Suprapubic skin (tissue), 4 donors: Measurements from ENCODE around the gene PARVB.

DNA sequence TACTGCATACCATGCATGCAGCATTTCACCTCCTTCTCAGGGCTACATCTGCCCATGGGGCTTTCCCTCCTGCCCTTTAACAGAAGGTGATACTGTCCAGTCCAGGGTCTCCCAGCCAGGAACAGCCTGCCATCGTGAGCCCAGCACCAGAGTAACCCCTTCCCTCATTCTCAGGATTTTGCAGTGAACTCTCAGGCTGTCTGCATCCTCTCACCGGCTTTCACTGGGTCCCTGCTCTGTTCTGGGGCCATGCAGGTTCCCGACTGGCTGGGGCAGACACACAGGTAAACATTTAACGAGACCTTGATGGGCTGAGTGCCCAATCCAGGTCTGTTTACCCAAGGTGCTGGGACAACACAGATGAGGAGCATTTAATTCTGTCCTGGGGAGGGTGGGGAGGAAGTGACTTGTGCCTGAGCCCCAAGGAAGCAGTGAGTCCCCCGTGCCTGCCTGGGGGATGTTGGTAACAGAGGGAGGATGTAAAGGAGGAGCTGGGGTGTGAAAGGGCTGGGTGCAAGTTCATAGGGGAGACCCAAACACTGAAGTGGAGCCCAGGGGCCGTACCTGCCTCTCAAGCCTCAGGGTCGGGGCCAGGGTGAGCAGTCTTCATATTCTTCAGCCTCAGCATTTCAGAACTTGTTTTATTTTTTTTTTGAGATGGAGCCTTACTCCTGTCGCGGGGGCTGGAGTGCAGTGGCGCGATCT is 4.4 kb downstream of the BIK start:
- PRO-cap, result no peak
- RAMPAGE, long total RNA, 4 experiments, result no peak in any of the 4 experiments

DNA sequence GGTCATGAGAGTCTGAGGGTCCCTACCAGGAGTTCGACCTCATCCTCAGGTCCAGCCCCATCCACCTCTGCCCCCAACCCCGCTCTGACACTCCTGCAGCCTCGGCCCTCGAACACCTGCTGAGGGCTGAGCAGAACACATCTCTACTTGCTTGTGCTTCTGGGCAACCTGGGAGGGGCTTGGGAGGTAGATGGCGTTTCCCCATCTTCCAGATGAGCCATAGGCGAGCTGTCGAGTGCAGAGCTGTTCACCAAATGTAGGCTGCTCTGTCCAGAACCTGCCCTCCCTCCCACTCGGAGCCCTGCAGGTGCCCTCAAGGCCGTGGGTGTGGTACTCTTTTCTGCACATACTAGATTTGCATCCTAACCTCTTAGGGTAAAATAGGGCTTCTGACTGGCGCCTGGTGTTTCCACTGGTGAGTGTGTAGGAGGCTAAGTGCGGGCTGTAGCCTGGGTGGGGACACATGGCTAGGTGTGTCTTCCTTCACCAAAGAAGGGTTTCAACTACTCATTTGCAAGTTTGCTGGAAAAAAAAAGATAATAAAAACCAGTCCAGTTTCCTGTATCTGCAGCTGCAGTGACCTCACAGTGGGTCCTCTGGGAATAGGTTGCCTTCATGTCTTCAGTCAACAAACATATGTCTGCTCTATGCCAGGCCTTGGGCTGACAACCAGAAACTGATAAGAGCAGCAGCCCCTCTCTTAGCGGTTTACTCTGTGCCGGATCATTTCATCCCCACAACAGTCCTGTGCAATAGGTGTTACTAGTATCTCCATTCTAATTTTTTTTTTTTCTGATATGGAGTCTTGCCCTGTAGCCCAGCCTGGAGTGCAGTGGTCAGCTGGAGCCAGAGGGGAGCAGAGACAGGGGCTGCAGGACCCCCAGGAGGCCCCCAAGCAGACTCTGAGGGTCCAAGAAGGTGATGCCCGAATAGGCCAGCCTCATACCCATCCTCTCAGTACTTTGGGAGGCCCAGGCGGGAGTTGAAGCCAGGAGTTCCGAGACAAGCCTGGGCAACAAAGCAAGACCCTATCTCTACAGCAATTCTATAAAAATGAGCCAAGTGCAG is 8.6 kb downstream of the BIK start:
- PRO-cap, result no peak
- RAMPAGE, long total RNA, 4 experiments, result start-site peak on the minus strand in 1 of 4 experiments, centred at position 886 of the sequence, 6 reads per replicate

- PRO-cap, result no peak
- RAMPAGE, long total RNA, 4 experiments, result no peak in any of the 4 experiments
Measured at GRCh38 chr22:43197408-43198274, 10.7 kb upstream of the TTLL12 start.

DNA sequence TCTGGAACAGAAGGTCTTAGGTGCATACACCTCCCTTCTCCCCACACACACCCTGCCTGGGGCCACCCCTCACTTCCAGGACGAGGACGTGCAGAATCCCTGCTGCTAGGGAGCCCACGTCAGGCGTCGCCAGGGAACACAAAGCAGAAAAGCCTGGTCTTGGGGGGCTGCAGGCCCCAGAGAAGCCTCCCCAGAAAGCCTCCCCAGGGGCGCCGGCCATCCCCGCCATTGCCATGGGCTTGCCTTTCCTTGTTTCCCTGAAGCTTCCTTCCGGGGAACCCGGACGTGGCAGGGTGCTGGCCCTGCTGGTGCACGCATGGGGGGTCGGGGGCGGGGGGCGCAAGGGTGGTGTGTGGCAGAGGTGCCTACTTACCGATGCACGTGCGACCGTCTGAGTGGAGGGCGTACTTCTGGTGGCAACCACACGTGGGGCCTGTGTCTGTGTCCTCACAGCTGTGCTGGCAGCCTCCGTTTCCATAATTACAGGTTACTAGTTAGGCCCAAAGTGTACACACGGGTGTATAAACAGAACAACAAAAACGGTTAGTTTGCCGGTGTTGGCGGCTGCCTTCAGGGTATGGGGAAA is 71.0 kb upstream of the TTLL12 start:
- PRO-cap, result no peak
- RAMPAGE, long total RNA, 4 experiments, result no peak in any of the 4 experiments

DNA sequence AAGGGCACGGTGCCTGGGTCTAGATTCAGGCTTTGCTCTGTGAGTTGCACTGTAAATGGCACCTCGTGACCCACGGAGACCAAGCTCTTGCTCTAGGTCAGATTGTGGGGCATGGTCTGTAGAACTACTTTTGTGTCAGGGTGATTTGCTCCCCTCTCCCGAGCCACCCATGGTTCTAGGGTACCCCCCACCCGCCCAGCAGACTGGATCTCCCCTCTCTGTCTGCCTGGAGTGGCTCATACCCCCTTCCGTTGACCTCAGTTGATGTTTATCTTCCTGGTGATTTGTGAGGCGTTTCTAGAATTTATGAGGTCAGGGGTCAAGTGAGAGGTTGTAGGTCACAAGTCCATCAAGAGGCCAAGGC is 76.1 kb upstream of the TTLL12 start:
- PRO-cap, result no peak
- RAMPAGE, long total RNA, 4 experiments, result no peak in any of the 4 experiments

- PRO-cap, result no peak
- RAMPAGE, long total RNA, 4 experiments, result no peak in any of the 4 experiments
Measured at GRCh38 chr22:43291858-43292437, 51.2 kb downstream of the SCUBE1 start.

GRCh38 chr22:43293619-43294282 is 49.4 kb downstream of the SCUBE1 start:
- PRO-cap, result unidirectional peak, minus-strand start at chr22:43293820
- RAMPAGE, long total RNA, 4 experiments, result no peak in any of the 4 experiments

GRCh38 chr22:43295161-43295731 is 47.9 kb downstream of the SCUBE1 start:
- PRO-cap, result unidirectional peak, minus-strand start at chr22:43295359
- RAMPAGE, long total RNA, 4 experiments, result no peak in any of the 4 experiments

DNA sequence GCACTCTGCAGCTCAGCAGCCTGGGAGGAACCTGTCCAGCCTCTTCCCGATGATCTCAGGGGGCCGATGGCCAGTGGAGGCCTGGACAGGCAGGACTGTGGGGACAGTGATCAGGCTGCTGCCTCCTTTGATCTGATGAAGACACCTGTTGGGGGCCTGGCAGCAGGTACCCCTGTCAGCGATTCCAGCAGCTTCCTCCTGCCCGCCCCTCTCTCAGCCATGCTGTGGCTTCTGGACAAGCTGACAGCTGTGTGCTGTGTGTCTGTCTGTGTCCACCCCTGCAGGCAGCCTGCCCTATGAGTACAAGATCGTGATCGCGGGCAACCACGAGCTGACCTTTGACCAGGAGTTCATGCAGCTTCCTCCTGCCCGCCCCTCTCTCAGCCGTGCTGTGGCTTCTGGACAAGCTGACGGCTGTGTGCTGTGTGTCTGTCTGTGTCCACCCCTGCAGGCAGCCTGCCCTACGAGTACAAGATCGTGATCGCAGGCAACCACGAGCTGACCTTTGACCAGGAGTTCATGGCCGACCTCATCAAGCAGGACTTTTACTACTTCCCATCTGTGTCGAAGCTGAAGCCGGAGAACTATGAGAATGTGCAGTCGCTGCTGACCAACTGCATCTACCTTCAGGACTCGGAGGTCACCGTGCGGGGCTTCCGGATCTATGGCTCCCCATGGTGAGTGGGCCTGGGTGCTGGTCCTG is 62.6 kb downstream of the MPPED1 start:
- PRO-cap, result no peak
- RAMPAGE, long total RNA, 4 experiments, result no peak in any of the 4 experiments

- PRO-cap, result no peak
- RAMPAGE, long total RNA, 4 experiments, result no peak in any of the 4 experiments
Measured at GRCh38 chr22:43823395-43824160, 11.5 kb upstream of the EFCAB6 start.

GRCh38 chr22:43926029-43926313 is 2.4 kb downstream of the PNPLA3 start:
- PRO-cap, result no peak
- RAMPAGE, long total RNA, 4 experiments, result no peak in any of the 4 experiments

GRCh38 chr22:43998793-43999439 is 25.2 kb upstream of the PARVB start:
- PRO-cap, result no peak
- RAMPAGE, long total RNA, 4 experiments, result start-site peak on the plus strand in 2 of 4 experiments, at chr22:43999212-43999335 at its widest, 20 to 22 reads per replicate

DNA sequence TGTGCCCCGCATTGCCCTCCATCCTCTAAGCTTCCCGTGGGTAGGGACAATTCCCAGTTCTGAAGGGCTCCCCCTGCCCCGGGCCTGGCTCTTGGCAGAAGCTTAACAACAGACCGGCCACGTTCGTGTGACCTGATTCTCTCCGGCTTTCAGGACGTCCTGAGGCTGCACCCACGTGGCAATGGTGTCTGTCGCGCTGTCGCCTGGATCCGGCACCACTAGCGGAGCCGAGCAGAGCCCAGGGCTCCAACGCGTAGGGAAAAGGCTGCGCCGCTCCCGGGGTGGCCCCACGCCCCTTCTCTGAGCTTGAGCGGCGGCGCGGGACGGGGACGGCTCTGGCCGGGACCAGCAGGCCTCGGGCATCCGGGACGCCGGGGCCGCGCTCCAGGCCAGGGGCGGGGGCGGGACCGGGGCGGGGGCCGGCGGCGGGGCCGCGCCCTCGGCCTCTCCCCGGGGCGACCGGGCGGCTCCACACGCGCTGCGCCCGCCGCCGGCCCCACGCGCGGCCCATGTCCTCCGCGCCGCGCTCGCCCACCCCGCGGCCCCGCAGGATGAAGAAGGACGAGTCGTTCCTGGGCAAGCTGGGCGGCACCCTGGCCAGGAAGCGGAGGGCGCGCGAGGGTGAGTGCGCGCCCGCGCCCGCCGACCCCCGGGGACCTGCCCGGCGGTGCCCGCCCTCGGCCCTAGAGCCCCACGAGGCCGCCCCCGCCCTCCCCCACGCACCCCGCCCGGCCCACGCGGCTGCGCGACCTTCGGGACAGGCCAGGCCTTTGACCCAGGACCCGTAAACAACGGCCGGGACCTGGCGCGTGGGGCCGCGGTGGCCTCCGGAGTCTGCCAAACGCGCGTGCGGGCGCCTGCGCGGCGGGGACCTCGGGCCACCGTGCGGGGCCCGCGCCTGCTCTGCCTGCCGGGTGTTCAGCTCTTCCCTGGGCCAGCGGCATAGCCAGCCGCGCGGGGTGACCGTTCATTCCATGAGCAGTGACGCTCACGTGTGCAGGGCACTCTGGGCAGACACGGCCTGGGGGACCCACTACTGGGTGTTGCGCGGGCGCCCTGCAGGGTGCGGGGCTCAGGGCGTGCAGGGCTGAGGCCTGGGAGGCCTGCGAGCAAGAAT is at the start of gene PARVB:
Gene PARVB, plus strand, starts transcription at position 472 of the 1,117 bp plus-strand sequence.
- PRO-cap, result unidirectional peak, plus-strand start at position 234 of the sequence; bidirectional peak, plus-strand start at position 447 of the sequence, minus-strand start at position 338 of the sequence; bidirectional peak, plus-strand start at position 624 of the sequence, minus-strand start at position 595 of the sequence
- RAMPAGE, long total RNA, 4 experiments, result start-site peak on the plus strand in 1 of 4 experiments, centred at position 498 of the sequence, 20 reads per replicate

DNA sequence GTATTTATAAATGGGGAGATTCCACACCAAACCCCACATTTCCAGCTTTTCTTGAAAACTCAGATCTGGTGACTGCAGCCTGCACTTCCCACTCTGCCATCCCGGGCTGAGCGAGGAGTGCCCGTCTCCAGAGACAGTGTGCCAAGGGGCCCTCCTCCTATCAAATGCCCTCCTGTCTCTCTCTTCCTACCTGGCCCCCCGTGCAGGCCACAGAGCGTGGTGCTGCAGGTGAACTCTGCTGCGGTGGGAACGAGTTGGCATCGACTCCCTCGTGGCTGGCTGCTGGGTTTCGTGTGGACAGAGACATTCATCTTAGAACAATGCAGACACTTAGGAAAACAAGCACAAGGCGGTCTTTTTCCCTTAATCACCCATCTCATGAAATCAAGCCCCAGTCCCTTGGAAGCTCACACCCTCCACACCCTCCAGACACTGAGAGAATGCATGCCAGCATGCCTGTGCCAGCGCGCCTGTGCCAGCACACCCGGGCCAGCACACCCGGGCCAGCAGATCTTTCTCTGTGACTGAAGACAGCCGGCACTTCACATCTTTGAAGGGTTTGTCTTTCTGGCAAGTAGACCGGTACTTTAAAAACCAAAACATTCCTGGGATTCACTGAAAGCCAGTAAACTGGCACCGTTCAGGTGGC is 65.0 kb downstream of the PARVB start:
- PRO-cap, result no peak
- RAMPAGE, long total RNA, 4 experiments, result start-site peak on the plus strand in 1 of 4 experiments, centred at position 480 of the sequence, 12 reads per replicate

GRCh38 chr22:44145533-44146092 is 35.1 kb upstream of the PARVG start:
- PRO-cap, result no peak
- RAMPAGE, long total RNA, 4 experiments, result no peak in any of the 4 experiments

- PRO-cap, result no peak
- RAMPAGE, long total RNA, 4 experiments, result no peak in any of the 4 experiments
Measured at GRCh38 chr22:44444411-44444785, 53.6 kb downstream of the RTL6 start.

DNA sequence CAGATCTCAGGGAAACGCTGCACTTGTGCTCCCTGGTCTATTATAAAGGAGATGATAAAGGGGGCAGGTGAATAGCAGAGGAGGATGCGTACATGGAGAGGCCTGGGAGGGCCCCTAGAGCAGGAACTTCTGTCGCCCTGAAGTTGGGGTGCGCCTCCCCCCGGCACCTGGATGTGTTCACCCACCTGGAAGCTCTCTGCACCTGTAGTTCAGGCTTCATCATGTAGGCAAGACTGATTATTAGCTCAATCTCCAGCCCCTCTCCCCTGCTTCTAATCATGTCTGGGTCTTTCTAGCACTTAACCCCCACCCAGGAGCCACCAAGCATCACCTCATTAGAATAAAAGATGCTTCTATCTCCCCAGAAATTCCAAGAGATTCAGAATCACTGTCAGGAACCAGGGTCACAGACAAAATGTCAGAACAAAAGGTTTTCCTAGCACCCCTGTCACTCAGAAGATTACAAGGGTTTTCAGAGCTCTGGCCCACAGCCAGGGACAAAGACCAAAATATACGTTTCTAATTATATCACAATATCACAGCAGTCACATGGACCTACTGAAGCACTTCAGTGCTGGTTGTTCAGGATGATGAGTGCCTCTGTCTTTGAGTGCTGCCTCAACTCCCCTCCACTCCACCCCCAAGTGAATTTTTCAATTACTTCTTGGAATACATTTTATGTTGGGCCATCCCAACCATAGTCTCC is 21.7 kb upstream of the RTL6 start:
- PRO-cap, result no peak
- RAMPAGE, long total RNA, 4 experiments, result no peak in any of the 4 experiments

DNA sequence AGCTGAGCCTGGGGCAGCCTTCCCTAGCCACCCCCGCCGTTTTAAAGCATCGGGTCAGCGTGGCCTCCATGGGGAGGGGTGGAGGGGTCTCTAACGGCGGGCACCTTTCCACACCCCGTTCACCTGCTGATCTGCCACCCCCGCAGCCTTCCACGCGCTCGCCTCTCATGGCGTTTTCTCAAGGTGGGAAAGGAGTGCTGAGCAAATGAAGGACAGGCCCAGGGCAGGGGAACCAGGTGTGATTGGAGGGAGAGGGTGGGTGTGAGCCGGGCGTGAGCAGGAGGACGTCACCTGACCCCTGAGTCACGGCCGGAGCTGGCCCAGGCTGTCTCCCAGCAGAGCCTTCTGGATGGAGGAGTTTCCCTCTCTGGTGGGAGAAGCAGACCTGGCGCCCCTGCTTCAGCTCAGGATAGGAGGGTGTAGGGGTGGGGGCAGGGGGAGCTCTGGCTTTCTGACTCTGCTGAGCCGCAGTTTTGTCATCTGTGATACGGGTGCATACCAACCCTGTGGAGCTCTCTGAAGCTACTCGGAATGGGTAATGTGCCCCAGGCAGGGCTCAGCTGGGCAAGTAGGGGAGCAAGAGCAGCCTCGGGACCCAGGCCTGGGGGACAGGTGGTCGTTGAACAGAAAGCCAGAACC is 14.0 kb upstream of the ARHGAP8 start:
- PRO-cap, result no peak
- RAMPAGE, long total RNA, 4 experiments, result no peak in any of the 4 experiments

GRCh38 chr22:45008219-45008649 is 1.6 kb downstream of the PHF21B start:
- PRO-cap, result no peak
- RAMPAGE, long total RNA, 4 experiments, result no peak in any of the 4 experiments

GRCh38 chr22:45197460-45198453 is 34.0 kb downstream of the NUP50 start:
- PRO-cap, result no peak
- RAMPAGE, long total RNA, 4 experiments, result start-site peak on the minus strand in 1 of 4 experiments, at chr22:45197792-45197934 at its widest, 26 reads per replicate